Epithelial cell of esophagus (primary cell): ENCODE measurements around a stretch of chr1.

DNA sequence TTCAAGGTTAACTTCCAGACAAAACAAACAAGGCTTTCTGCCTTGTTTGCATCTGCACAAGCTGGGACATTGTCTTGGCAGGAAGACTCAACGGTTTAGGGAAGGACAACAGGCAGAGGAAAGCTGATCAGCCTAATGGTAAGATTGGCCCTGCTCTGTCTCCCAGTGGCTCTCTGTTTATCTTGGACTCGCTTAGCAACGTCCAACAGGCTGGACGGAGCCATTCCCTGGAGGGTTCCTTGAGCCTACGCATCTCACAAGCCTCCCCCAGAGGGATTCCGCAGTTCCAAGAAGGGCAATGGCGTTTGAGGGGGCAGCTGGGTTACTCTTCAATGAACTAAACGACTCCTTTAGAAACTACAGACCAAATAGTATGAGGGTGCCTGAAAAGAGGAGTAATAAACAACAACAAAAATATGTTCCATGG, 62.1 kb upstream of the SLC44A3 start:
- RRBS: no CpG with 5 or more reads among the region's 8 CpGs

DNA sequence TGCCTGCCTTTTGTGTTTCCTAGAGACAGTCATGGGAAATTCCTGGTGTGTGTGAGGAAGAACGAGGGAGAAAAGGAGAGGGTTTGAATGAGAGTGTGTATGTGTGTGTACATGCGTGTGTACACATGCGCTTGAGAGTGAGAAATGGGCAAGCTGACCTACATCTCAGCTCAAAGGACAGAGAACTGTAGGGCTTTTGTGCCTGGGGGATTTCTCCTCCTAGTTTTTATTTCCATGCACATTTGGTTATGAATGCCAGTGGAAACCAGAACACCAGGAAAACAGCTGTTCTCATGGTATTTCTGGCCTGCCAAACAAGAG, 45.1 kb downstream of the SLC44A3 start:
- RRBS: no CpG with 5 or more reads among the region's 3 CpGs

GRCh38 chr1:94922445-94923469, 4.2 kb downstream of the CNN3 start:
- RRBS: no CpG with 5 or more reads among the region's 16 CpGs

GRCh38 chr1:94925385-94926141, 1.3 kb downstream of the CNN3 start:
- RRBS: 2% methylated on average over 4 of the region's 25 CpGs

- RRBS: no CpG with 5 or more reads among the region's 7 CpGs
Observed at GRCh38 chr1:94928228-94929064, 1.5 kb upstream of the CNN3 start.

GRCh38 chr1:94955637-94956536, 29.0 kb upstream of the CNN3 start:
- RRBS: no CpG with 5 or more reads among the region's 6 CpGs

- RRBS: no CpG with 5 or more reads among the region's 6 CpGs
Observed at GRCh38 chr1:95042165-95042876, 30.4 kb downstream of the ALG14 start.

DNA sequence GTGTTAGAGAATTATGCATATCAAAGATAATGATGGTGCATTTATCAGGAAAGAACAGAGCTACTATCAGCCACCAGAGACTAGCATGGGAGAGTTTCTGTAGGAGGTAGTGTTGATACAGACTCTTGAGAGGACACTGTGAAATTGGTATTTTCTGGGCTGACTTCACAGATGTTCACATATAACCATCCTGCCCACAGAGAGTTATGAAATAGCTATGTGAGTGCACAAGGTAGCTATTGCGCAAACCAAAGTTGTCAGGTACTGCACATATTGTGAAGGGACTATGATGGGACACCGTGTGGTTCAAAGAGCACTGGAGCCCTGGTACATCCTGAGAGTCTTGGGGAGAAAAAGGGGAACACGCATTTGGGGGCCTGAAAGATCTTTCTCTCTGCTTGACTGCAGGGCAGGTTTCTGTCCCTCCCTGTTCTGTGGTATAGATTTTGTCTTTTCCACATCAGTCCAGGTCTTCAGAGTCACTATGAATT, 1.4 kb upstream of the TLCD4 start:
- RRBS: no CpG with 5 or more reads among the region's 3 CpGs

DNA sequence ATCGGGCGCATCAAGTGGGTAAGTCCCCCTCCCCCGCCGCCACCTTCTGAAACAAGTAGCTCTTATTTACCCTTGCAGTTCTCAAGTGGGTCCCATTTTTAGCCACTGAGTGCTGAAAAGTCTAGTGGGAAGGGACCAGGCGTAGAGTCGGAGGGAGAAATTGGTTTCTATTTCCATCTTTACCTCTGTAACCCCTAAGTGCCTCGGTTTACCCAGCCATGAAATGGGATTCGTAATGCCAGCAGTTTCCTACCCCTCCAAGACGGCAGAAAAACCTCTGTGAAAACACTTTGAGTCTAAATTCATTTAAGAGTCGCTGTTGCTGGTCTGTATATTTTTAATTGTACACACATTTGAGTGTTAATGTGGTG, 904 bp downstream of the TLCD4 start:
- RRBS: no CpG with 5 or more reads among the region's 10 CpGs

DNA sequence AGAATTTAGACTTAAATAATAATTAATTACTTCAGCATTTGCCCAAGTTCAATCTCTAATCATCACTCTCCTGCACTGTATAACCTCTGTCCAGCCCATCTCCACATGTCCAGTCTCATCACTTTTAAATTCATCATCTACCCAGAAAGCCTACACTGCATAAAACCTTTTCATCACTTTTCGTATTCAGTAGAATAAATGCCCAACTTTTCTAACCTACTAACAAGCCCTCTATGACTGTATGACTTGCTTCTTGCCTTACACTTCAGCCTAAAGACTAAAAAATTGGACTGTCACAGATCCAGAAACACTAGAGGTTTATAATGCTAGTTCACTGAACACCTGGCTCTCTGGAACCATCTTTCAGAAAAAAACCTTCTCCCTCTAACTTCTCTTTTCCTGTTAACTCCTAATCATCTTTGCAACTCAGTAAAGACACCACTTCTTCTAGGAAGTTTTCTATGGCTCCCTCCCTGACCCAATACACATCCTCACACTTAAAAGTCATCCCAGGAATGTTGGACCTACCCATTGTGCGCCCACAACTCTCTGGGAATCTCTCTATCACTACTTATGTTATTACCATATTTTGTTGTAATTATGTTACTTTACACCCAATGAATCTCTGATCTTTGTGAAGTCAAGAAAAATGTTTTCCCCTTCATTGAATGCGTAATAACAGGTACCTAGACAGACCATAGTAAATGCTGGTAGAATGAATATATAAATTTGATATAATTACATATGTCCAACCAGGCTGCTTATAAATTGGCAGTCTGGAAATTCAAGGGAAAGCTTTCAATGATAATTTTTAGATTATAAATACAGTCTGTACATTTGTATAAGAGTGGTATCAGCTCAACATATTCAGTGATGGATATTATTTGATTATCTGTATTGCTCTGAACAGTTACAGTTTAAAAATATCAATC, 262.0 kb downstream of the DPYD start:
- RRBS: no CpG with 5 or more reads among the region's 3 CpGs

DNA sequence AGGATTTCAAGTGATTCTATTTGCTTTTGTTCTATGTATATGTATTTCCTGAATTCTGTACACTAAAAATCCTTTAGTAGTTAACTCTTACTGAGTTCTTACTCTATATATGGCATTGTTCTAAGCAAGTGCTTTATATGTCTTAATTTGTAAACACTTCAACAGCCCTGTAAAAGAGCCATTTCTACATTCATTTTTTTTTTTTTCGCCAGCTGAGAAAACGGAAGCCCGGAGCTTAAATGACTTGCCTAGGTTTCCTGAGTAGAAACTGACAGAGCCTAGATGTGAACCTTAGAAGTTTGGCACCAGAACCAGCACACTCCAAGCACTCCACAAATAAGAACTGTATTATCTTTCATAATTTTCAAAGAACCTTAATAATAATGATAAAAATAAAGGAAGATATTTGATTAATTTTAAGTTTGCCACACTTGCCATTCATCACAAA, 71.5 kb downstream of the DPYD start:
- RRBS: no CpG with 5 or more reads among the region's 3 CpGs

DNA sequence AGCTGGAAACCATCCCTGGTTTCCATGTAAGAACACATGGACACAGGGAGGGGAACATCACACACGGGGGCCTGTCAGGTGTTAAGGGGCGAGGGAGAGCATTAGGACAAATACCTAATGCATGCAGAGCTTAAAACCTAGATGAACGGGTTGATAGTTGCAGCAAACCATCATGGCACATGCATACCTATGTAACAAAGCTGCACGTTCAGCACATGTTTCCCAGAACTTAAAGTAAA, 41.1 kb upstream of the PLPPR5 start:
- RRBS: no CpG with 5 or more reads among the region's 4 CpGs

DNA sequence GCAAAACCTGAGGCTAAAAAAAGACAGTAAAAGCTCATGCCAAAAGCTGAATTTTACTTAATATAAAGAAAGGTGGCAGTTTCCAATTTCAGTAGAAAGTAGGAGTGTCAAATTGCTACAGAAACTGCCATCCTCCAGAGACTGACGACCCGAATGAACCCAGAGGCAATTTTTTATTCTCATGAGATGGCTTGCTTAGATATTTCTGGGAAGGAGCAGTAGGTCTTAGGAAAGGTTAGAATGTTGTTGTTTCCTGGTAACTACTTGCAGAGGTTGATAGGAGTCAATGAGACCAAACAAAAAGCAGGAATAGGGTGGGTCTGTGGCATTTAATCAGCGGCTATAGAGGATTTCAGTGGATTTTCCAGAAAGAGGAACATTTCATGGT, 111.4 kb upstream of the PALMD start:
- RRBS: no CpG with 5 or more reads among the region's 3 CpGs

DNA sequence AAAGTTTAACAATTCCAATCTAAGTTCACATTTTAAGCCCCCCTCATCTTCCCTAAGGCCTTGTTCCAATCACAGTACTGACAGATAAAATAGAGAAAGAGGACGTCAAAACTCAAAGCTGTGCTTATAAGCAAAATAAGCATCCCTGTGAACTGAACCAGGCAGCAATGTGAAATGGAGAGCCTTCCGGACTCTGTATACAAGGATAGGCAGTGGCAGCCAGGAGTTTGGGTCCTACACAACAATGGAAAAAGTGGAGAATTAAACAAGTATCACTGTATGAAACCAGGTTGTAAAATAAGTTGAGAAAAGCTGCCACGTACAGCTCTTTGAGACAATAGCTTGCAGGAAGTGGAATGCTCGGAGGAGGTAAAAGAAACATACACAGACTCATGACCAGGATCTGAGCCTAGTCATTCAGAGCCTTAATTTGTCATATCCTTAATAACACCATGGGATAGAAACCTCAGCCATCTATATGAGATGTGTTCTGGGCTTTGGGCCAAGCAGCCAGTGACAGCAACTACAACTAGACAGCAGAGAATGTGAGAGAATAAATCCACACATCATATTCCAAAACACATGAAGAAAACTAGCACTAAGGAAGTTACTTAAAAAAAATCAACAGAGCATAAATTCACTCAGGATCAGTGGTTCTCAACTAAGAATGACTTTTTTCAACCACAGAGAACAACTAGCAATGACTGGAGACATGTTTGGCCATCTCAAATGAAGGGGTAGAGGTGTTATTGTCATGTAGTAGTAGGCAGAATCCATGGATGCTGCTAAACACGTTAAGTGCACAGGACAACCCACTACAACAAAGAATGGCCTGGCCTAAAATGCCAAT, 55.1 kb upstream of the PALMD start:
- RRBS: no CpG with 5 or more reads among the region's 5 CpGs

GRCh38 chr1:99652613-99653311, 6.8 kb downstream of the PALMD start:
- RRBS: no CpG with 5 or more reads among the region's 4 CpGs

- RRBS: no CpG with 5 or more reads among the region's 3 CpGs
Observed at GRCh38 chr1:99661654-99662129, 15.8 kb downstream of the PALMD start.

- RRBS: no CpG with 5 or more reads among the region's 2 CpGs
Observed at GRCh38 chr1:99664050-99664486, 18.2 kb downstream of the PALMD start.

- RRBS: no CpG with 5 or more reads among the region's 1 CpG
Observed at GRCh38 chr1:99818267-99818569, 31.9 kb upstream of the AGL start.

DNA sequence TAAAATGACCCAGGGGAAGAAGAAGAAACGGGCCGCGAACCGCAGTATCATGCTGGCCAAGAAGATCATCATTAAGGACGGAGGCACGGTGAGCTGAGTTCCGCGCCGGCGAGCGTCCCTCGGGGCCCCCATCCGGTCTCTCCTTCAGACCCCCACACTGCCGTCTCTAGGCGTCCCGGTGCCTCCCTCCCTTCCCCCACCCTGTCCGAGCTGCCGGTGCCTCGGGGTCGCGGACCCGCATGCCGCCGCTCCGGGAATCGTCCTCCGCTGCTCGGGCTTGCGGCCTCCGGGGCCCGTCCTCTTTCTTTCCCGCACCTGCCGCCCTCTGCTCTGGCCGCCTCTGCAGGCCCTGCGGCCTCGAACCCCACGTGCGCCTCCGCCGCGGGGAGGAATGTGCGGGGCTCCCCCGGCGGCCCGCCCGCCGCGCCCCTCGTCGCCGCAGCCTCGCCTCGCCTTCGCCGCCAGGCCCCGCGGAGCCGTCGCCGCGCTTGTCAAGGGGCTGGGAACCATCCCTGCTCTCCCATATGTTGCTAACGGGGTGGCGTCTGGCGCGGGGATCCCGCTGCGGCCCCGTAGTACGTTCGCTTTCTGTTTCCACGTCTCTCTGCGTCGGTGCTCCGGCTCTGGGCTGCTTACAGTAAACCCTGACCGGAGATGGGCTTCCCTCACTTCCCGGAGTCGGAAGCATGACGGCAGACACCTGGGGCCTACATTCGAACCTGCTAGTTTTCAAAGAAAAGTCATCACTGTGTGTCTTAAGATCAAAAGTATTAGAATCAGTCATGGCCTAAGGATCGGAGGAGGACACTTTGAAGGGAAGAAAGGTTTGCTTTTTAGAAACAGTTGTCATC, 559 bp downstream of the MFSD14A start:
- RRBS: 3% methylated on average over 12 of the region's 80 CpGs

- RRBS: no CpG with 5 or more reads among the region's 2 CpGs
Observed at GRCh38 chr1:100046572-100047211, 8.8 kb downstream of the MFSD14A start.